Mesenchymal stem cell of Wharton's jelly (primary cell): Measurements from ENCODE around the genes WDFY2, PCDH17 and DIAPH3.

- CAGE, long polyA plus RNA: no peak
Observed at GRCh38 chr13:51449691-51450837, 2.8 kb downstream of the INTS6 start.

GRCh38 chr13:51584392-51585313, at the start of gene WDFY2:
WDFY2 (plus strand) TSS chr13:51584462.
- CAGE, long polyA plus RNA: no peak

- CAGE, long polyA plus RNA: no peak
Observed at GRCh38 chr13:51644572-51645677, 60.7 kb downstream of the WDFY2 start.

- CAGE, long polyA plus RNA: no peak
Observed at GRCh38 chr13:51772604-51773190, 31.3 kb downstream of the DHRS12 start.

- CAGE, long polyA plus RNA: no peak
Observed at GRCh38 chr13:51959639-51960178, 51.5 kb downstream of the ATP7B start.

DNA sequence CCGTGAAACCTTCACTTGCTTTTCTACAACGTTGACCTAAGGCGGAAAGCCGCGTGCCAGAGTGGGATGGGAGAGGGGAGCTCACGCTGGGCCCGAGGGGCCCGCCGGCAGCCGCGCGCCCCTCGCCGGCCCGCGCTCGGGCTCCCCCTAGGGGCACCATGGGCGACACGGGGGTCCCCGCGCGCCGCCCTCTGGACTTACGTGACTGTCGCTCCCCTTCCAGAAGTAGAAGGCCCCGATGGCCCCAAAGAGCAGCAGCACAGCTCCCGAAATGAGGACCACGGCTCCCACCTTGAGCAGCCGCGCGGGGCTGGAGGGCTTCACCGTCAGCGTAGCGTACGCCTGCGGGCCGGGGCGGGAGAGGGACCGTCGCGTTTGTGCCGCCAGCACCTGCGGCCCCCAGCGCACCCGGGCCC, 782 bp downstream of the CNMD start:
- CAGE, long polyA plus RNA: no peak

DNA sequence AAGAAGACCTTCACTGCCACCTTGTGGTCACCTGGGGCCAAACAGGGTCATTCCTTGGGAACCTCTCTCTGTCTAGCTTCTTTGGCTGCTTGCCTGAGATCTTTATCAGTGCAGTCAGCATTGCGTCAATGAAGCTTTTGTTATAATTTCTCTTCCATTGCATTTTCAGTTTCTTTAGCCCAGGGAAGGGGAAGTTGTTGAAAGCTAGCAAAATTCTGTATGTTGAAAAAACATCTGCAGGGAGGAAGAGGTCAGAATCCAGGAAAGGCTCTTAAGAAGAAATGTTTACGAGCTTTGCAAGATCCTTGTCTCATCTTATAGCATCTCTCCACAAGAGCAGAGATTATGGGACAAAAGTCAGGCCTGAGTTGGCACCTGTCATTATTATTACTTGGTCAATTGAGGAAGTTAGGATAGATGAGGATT, 39.0 kb downstream of the PCDH8 start:
- CAGE, long polyA plus RNA: no peak

GRCh38 chr13:52851151-52852139, 3.0 kb upstream of the PCDH8 start:
- CAGE, long polyA plus RNA: no peak

GRCh38 chr13:52921018-52921612, 72.7 kb upstream of the PCDH8 start:
- CAGE, long polyA plus RNA: no peak

- CAGE, long polyA plus RNA: no peak
Observed at GRCh38 chr13:53200722-53201995, 172.5 kb downstream of the OLFM4 start.

GRCh38 chr13:54440638-54441232, 1412.1 kb downstream of the OLFM4 start:
- CAGE, long polyA plus RNA: no peak

DNA sequence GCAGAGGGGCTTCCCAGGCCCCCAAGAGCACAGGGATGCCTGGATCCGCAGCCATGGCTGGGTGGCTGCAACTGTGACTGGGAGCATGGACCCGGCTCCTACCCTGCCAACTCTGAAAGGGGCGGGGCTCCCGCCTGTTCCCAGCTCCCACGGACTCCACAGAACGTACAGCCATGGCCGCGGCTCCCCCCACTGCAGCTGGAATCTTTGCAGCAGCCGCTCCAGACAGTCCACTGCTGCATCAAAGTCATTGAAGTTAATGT, 1747.2 kb downstream of the OLFM4 start:
- CAGE, long polyA plus RNA: no peak

DNA sequence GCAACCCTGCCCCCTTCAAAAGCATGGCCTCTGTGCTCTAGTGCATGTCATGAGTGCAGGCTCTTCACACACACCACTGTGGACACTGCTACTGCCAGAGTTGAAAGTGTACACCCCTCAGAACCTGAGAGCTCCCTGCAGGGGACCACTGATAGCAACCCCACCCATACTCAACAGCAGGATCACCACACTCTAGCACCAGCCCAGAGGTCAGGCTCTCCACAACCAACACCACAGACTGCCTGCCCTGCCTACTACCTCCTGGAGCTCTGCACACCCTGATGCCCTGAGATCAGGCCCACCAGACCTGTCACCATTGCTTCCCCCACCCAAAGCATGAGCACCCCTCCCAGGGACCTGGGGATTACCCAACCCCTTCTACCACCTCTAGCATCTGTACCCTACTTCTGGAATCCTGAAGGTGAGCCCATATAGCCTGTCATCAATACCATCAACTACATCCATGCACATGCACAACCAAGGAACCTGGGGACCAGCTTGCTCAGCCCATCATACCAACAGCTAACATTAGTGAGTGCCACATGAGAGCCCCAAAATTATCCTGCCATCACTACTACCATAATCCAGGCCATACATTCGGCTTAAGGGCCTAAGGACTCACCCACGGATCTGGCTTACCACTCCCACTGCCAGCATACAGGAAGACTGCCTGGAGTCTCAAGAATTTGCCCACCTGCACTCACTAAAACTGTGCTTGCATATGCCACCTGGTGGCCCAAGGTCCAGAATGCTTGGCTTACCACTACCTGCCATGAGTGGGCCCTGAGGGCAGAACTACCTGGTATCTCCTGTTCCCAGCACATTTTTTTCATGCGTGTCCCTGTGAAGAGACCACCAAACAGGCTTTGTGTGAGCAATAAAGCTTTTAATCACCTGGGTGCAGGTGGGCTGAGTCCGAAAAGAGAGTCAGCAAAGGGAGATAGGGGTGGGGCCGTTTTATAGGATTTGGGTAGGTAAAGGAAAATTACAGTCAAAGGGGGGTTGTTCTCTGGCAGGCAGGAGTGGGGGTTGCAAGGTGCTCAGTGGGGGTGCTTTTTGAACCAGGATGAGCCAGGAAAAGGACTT, 1563.0 kb upstream of the PRR20A start:
- CAGE, long polyA plus RNA: no peak

DNA sequence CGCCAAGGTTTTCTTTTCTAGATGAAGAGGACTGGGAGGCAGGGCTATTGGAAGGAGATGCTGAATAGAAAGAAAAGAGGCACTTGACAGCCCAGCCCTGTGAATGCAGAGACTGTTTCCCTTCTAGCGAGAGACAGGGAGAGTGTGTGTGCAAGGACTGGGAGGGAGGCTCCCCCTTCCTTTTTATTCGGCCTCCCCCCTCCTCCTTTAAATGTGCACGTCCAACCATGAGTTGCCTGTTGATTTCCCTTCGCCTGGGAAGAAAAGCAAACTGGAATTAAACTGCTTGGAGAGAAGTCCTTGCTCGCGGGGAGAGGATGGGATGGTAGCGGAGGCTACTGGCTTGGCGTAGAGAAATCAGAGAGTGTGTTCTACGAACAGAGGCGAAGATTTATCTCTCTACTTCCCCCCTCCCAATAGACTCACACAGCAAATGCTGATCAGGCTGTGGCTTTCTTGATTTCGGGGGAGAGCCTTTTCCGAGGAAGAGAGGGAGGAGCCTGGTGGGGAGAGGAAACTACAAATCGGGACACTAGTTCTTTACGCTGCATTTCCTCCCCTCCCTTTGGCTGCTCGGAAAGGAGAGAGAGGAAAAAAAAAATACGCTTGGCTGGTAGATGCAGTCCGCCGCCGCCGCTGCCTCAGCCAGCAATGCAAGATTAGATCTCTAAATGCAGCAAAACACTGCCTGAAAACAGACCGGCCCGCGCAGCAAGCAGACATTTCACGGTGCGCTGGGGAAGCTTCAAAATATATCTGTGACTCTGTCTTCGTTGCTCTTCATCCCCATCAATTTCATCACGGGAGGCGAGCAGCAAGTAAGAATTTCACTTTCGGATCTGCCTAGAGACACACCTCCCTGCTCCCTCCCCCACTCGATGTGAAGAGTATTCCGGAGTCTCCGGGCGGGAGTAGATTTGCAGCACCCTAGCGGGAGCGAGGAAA, at the start of gene PCDH17:
PCDH17 (plus strand) TSS at position 548 of the 945 bp plus-strand sequence.
- CAGE, long polyA plus RNA: no peak

DNA sequence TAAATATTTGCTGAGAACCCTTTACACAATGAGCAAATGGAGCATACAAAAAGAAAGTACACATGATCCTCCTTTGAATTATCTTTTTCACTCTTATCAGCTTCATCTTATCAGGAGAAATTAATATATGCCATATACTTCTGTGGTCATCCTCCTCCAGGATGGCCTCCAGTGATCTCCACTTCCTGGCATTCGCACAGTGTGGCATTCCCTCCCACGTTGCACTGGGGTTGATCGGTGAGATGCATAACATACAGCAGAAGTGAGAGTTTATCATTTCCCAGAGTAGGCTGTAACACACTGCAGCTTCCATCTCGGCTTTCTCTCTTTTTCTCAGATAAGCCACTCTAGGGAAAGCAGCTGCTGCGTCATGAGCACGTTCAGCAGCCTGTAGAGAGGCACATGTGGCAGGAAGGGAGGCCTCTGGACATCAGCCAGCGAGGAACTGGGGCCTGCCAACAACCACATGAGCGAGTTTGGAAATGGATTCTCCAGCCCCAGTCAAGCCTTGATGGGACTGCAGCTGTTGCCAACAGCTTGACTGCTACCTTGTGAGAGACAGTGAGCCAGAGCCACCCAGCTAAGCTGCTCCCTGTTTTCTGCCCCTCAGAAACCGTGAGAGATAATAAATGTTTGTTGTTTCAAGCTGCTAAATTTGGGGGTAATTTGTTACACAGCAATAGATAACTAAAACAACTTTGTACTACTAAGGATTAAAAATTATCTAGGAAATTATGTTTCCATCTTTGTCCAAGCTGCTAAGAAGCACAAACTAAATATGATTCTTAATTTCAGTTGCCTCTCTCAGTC, 807.0 kb downstream of the DIAPH3 start:
- CAGE, long polyA plus RNA: no peak

GRCh38 chr13:59638431-59638932, 525.2 kb downstream of the DIAPH3 start:
- CAGE, long polyA plus RNA: no peak

DNA sequence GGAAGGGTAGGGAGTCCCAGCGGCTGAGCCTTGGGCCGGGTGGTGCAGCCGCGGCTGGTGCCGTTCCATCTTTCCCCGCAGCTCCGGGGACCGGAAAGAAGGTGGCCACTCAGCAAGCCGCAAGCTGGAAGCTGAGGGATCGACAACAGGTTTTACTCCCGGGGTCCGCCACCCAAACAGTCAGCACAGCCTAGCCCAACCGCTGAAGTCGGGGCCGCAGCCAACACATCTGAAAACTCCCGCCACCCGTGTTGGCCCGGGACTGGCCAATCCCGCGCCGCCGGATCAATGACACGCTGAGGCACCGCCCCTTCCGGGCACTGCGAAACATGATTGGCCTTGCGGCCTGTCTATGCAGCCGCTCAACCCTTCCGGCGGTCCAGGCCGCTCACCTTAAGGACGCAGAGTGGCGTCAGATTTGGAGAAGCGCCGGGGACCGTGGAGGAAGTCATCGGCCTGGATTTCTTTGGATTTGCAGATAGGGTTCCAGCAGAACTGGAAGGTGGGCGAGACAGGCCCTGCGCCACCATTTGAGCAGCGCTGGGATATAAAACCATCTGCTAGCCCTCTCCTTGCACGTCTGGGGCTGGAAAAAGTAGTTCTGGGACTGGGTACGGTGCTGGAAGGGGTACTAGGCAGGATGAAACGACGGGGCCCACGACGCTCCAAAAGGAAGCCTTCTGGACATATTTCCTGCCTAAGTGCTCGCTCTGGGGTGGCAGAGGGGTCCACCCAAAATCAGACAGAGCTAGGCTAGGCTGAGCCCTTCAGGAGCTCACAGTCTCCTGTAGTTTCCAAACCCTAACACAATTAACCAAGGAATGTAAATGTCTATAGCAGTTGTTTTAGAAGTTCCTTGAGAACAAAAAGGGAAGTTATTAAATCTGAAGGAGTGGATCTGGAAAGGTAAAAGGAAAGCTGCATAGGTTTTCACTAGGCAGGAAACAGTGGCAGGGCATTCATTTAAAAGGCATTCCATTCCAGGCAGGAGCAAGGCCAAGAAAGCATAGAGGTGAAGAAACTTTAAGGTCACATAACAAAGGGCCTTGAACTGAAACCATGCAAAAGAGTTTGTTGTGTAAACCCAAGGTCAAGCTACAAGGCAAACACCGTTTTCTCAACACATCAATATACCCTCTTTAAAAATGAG, at the start of gene DIAPH3:
DIAPH3 (minus strand) TSS at position 231 of the 1,150 bp plus-strand sequence.
- CAGE, long polyA plus RNA: no peak

DNA sequence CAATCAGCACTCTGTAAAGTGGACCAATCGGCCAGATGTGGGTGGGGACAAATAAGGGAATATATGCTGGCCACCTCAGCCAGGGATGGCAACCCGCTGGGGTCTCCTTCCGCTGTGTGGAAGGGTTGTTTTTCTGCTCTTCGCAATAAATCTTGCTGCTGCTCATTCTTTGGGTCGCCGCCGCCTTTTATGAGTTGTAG, 153.3 kb upstream of the ENSG00000237378 start:
- CAGE, long polyA plus RNA: no peak

DNA sequence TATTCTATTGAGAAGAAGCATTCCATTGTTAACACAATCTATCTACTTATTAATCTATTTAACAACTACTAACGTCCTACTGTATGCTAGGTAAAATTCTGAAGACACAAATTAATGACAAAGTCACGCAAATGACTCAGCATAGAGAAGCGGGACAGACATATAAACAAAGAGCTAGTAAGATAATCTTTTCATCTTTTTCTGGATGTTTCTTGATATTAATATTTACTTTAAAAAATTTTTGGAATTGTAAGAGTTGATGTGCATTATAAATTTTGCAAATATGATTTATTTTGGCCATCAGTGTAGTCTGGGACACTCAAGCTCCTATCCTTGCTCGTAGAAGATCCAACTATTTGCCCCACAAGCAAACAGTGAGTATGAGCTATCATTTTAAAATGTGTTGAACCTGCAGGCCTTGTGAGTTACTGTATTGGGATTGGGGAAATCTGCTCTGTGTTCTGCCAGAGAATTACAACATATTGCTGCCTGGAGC, 109.1 kb downstream of the PCDH9 start:
- CAGE, long polyA plus RNA: no peak

DNA sequence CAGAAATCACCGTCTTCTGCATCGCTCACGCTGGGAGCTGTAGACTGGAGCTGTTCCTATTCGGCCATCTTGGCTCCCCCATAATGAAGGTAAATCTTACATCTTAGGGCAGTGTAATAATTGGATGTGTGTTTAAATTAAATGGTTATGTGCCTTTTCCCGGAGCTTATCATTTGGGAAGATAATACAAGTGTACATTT, 456.0 kb upstream of the PCDH9 start:
- CAGE, long polyA plus RNA: no peak